ENCODE data around the genes INAFM1, C5AR2, BICRA and CARD8.

DNA sequence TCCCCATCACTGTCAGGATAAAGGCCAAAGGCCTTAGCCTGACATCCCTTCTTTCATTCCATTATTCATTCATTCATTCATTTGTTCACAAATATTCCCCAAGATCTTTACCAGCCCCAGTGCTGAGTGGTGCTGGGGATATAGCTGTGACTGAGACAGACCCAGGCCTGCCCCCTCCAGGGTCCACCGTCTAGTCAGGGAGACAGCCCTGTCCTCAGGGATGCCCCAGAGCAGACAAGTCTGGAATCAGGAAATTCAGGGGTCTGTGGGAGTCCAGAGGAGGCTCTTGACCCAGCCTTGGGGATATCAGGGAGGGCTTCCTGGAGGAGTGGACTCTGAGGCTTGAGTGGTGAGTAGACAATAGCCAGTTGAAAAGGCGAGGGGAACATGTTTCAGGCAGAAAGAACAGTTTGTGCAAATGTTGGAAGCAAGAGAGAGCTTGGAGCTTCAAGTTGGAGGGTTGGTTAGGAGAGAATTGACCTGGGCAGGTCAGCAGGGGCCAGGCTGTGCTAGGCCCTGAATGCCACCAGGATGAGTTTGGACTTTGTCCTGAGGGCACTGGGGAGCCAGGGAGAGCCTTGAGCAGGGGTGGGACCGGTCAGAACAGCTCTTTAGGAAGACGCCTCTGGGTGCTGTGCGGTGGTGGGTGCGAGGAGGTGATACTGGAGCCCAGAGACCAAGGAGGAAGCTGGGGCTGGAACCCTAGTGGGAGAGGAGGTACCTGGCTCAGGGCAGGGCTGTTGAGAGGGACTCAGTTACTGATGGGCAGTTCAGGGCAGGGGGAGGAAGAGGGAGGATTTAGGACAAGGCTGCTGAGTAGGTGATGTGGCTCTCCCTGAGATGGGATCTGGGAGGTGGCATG is 2.7 kb downstream of the CCDC9 start:
- RAMPAGE, long total RNA: no peak
- RRBS: no CpG with 5 or more reads among the region's 6 CpGs

DNA sequence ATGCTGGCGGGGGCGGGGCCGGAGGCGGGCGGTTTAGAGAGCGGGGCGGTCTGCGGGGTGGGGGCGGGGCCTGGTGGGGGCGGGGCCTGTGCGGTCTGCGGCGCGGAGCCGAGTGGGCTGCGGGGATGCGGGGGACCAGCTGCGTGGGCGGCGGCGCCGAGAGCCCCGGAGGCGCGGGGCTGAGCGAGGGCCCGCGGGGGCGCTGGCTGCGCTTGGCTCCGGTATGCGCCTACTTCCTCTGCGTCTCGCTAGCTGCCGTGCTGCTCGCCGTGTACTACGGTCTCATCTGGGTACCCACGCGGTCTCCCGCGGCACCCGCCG is at the start of gene INAFM1:
TSS of gene INAFM1 (plus strand) at position 91 of the 321 bp plus-strand sequence.
- RAMPAGE, long total RNA: no peak
- RRBS: 1% methylated on average over 18 of the region's 44 CpGs

- RAMPAGE, long total RNA: no peak
- RRBS: 83% methylated on average over 2 of the region's 12 CpGs
Observed at GRCh38 chr19:47323056-47323440, 8.9 kb upstream of the C5AR2 start.

DNA sequence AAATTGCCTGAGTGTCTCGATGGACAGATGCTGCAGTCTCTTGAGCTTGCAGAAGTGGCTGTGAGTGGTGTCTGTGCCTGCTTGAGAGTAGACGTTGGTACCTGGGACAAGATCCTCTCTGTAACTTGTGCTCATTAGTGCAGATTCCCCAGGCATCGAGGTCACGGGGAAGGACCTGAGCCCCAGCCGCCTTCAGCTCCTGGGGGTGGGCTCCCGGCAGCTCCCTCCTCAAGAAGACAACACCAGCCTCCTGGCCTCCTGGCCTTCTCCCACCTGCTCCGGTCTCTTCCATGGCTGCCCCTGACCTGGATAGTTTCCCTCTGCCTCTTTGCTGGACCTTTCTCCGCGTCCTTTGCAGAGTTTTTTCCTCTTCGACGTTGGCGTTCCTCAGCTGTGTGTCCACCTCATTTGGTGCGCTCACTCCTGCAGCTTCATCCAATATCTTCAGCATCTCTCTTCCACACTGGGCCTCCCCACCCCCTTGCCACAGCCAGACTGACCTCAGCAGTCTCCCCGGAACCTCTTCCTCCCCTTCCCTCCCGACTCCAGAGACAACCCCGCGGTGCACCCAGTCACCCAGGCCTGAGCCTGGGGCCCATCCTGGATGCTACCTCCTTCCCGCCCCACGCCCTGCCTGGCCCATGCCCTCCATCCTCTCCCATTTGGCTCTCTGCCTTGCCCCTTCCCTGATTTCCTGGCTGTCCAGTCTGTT is 8.3 kb upstream of the C5AR2 start:
- RAMPAGE, long total RNA: no peak
- RRBS: 60% methylated on average over 2 of the region's 19 CpGs

DNA sequence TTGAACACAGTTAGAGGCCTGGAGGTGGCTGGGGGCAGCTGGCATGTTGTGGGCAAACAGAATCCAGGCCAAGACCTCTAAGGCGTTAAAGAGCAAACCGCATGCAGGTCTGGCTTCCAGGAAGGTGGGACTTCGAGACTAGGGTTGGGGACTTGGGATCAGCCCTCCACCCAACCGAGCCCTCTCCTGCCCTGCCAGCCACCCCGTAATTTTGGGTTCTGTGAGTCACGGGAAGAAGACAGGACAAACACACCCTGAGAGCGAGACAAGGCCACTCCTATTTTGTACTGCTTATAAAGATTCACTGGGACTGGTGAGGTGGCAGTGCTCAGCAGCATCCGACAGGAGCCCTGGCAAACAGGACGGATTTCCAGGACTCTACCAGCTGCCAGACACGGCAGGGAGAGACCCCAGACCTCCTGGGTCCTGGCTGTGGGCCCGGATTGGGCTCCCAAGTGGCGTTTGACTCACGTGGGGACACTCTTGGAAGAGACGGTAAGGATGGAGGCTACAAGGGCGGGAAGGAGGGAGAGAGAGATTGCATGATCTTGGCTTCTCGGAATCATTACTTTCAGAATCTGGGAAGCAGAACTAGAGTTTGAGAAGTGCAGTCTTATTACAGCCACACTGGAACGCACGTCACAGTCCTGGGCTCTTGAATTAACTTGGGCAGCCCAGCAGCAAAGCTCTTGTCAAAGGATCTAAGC is at the start of gene C5AR2:
TSS of gene C5AR2 (plus strand) at position 321 of the 707 bp plus-strand sequence.
- RAMPAGE, long total RNA: no peak
- RRBS: no CpG with 5 or more reads among the region's 18 CpGs

DNA sequence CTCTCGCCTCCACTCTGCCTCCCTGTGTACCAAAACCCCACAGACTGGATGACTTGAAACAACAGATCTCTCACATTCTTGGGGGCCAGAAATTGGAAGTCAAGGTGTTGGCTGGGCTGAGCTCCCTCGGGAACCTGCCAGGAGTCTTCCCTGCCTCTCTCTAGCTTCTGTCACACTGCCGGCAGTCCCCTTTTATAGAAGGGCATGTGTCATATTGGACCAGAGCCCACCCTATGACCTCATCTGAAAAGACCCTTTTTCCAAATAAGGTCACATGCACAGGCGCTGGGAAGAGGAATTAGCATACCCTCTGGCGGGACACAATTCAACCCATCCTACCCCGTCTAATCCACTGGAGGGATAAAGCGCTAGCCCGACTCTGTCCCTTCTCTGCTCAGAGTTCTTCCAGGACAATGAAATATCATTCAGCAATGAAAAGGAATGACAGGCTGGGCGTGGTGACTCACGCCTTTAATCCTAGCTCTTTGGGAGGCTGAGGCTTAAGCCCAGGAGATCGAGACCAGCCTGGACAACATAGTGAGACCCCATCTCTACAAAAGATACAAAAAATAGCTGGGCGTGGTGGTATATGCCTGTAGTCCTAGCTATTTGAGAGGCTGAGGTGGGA is 28.7 kb downstream of the MEIS3 start:
- RAMPAGE, long total RNA: no peak
- RRBS: no CpG with 5 or more reads among the region's 12 CpGs

DNA sequence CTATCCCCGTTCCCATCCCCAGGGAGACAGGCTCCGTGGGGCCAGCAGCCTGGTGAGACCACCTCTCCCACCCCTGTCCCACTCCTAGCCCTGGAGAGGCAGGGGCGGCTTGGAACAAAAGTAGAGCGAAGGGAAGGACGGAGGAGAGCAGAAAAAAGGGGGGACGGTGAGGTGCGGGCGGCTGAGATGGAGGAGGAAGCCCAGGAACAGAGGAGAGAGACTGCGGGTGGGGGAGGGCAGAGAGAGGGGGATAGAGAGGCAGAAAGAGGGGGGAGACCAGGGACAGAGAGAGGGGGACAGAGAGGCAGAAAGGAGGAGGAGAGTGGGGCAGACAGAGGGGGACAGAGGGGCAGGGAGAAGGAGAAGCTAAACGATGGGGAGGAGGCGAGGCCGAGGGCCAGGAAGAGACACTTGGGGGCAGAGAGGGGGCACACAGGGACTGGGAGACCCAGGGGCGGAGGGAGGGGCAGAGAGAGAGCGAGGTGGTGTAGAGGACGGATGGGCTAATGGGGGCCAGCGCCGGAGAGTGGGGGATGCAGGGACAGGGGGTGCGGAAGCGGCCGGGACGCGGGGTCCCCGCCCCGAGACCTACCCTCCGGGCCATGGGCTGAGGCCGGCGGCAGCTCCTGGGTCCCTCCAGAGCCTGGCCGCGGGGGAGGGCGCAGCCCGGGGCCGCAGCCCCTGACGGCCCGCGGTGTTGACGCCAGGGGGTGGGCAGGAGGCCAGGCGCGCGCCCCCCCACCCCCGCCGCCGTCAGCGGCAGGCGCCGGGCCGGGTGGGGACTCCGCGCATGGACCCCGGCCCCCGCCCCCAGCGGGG is 640 bp downstream of the MEIS3 start:
- RAMPAGE, long total RNA: no peak
- RRBS: 1% methylated on average over 14 of the region's 51 CpGs

DNA sequence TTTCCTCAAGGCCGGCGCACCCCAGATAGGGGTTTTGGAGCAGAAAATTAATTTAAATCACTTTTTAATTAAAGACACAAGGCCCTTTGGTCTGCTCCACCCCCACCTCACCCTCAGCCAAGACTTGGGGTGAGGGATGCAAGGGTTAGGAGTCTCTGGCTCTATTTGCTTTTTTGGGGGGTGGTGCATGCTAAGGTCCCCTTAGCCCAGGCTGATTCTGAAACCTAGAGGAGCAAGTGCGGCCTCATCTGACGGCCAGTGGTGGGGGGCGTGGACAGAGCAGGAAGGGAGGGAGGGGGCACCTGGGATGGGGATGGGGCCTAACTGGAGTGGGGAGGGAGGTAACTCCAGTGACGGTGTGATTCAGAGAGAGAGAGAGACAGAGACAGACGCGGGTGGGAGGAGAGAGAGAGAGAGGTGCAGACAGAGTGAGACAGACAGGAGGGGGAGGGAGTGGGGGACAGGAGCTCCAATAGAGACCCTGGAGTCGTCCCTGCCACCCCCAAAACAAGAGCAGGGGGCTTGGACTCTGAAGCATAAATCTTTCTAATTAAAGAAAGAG is 911 bp upstream of the MEIS3 start:
- RAMPAGE, long total RNA: no peak
- RRBS: 6% methylated on average over 1 of the region's 9 CpGs

- RAMPAGE, long total RNA: no peak
- RRBS: no CpG with 5 or more reads among the region's 6 CpGs
Observed at GRCh38 chr19:47484895-47485135, 796 bp upstream of the KPTN start.

DNA sequence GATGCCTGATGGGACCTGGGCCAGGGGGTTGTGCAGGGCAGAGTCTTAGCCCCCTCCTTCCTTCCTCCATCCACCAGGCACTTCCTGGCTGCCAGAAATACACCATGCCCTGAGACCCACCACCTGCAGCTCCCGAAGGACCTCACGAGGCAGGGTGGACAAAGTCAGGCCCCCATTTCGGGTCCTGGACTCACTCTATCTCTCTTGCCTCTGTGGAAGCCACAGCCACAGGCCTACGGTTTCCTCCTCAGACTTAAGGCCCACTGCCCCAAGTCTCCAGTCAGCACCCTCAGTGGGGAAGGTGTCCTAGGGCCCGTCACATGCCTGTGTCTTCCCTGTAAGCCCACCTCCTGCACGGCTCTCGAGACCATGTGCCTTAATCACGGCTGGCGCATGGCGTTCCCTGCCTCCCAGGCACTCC is 7.5 kb downstream of the NAPA start:
- RAMPAGE, long total RNA: no peak
- RRBS: no CpG with 5 or more reads among the region's 10 CpGs

GRCh38 chr19:47539791-47540385 is 25.0 kb upstream of the NAPA start:
- RAMPAGE, long total RNA: no peak
- RRBS: no CpG with 5 or more reads among the region's 12 CpGs

DNA sequence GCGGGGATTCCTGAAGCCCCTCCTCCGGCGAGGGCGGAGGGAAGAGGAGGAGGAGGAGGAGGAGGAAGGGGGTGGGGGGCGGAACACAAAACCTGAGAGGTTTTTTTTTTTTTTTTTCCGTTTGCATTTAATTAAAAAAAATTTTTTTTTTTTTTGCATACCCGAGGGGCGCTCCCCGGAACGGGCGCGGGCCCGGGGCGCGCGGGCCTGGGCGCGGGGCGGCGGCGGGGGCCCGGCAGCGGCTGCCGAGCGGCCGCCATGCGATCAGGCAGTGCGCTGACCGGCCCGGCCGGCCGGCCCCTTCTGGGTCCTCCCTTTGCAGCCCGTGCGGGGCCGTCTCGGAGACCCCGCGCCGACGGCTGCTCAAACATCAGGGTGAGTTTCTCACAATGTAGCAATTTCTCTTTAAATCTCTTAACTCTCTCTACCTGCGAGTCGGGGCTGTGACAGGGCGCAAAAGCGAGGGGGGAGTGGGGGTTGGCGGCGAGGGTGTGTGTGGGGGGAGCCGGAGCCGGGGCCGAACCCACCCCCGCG is at the start of gene BICRA:
TSS of gene BICRA (plus strand) at position 341 of the 534 bp plus-strand sequence.
- RAMPAGE, long total RNA: no peak
- RRBS: 3% methylated on average over 21 of the region's 51 CpGs

- RAMPAGE, long total RNA: no peak
- RRBS: no CpG with 5 or more reads among the region's 15 CpGs
Observed at GRCh38 chr19:47626152-47626888, 17.4 kb downstream of the BICRA start.

- RAMPAGE, long total RNA: no peak
- RRBS: 77% methylated on average over 10 of the region's 51 CpGs
Observed at GRCh38 chr19:47725578-47726611, 12.7 kb downstream of the EHD2 start.

DNA sequence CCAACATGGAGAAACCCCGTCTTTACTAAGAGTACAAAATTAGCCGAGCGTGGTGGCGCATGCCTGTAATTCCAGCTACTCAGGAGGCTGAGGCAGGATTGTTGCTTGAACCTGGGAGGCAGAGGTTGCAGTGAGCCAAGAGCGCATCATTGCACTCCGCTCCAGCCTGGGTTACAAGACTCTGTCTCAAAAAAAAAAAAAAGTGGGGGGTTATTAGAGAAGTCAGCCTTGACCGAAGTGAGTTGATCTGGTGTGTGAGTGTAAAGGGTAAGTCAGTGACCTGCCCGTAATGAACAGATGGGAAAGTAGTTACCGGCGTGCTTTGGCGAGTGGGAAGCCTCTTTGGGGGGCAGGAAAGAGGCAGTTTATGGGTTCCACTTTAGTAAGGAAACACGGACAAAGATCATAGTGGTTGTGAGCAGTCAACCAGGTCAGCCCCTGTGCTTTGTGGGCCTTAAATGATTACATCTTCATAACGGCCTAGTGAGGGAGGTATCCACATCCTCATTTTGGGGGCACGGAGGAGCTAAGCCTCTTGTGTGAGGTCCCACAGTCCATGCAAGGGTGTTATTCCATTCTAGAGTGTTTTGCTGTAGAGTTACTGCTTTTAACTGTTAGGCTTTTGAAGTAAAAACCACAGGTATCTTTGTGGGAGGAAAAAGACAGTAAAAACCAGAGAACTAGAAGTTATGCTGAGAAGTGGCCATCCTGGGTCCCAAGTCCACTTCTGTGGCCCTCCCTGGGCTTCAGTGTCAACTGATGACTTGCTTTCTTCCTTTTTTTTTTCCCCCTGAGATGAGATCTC is 3.8 kb downstream of the NOP53 start:
- RAMPAGE, long total RNA: no peak
- RRBS: no CpG with 5 or more reads among the region's 14 CpGs

DNA sequence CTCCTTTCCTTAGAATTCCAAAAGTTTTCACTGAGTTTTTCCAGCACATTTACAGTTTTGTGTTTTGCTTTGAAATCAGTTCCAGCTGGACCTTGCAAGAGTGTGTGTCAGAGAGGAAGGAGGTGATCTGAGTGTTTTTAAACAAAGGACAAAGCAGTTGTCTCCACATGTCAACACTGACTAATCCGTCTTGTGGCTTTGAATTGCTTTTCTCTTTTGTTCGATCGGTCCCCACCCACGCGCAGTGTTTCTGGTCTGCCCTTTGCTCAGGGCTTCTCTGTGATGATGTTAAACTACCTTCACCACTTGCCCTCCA is 13.2 kb upstream of the PLA2G4C start:
- RAMPAGE, long total RNA: no peak
- RRBS: no CpG with 5 or more reads among the region's 5 CpGs

DNA sequence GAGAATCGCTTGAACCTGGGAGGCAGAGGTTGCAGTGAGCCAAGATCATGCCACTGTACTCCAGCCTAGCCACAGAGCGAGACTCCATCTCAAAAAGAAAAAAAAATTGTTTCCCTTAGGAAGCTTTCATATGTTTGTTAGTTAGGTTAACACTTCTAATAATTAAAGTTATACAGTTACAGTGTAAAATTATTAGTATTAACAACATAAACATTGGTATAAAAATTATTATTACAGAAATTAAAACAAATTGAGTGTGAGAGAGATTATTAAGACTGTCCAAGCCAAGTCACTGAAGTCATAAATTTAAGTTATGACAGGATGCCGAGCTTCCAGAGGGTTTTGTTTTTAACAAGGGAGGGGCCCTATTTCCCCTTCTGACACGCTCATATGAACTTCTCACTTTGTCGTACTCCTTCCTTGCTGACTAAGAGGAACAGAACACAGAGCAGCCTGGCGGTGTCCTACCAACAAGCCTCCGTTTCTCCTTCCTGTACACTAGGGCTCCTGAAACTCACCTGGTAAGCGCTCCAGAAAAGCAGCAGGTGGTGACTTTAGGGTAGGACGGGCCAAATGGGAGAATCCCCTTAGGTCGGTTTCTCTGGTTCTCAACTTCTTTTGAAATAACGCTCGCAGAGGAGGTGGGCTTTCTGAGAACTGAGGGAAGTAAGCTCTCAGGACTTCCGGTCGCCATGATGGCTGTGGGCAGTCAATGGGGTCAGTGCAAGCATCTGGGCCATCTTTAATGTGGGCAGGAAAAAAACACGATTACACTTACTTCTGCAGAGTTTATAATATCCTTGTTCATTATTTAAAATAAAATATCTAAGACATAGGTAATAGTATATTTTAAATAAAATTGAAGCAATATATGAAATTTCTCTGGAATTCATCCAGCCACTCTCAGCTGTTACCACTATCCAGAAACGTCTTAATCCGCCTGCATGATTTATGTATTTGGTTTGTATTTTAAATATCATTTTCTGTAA is at the start of gene CARD8:
TSS of gene CARD8 (minus strand) at position 639 of the 989 bp plus-strand sequence.
- RAMPAGE, long total RNA: start-site peak on the minus strand centred at position 611 of the sequence, 63 bp wide, 121 and 26 reads in 2 replicates
- RRBS: no CpG with 5 or more reads among the region's 17 CpGs

- RAMPAGE, long total RNA: no peak
- RRBS: no CpG with 5 or more reads among the region's 5 CpGs
Observed at GRCh38 chr19:48256818-48257213, 1.1 kb upstream of the CARD8 start.

- RAMPAGE, long total RNA: no peak
- RRBS: 2% methylated on average over 10 of the region's 24 CpGs
Observed at GRCh38 chr19:48291208-48291600, 21.3 kb downstream of the ZNF114 start.

DNA sequence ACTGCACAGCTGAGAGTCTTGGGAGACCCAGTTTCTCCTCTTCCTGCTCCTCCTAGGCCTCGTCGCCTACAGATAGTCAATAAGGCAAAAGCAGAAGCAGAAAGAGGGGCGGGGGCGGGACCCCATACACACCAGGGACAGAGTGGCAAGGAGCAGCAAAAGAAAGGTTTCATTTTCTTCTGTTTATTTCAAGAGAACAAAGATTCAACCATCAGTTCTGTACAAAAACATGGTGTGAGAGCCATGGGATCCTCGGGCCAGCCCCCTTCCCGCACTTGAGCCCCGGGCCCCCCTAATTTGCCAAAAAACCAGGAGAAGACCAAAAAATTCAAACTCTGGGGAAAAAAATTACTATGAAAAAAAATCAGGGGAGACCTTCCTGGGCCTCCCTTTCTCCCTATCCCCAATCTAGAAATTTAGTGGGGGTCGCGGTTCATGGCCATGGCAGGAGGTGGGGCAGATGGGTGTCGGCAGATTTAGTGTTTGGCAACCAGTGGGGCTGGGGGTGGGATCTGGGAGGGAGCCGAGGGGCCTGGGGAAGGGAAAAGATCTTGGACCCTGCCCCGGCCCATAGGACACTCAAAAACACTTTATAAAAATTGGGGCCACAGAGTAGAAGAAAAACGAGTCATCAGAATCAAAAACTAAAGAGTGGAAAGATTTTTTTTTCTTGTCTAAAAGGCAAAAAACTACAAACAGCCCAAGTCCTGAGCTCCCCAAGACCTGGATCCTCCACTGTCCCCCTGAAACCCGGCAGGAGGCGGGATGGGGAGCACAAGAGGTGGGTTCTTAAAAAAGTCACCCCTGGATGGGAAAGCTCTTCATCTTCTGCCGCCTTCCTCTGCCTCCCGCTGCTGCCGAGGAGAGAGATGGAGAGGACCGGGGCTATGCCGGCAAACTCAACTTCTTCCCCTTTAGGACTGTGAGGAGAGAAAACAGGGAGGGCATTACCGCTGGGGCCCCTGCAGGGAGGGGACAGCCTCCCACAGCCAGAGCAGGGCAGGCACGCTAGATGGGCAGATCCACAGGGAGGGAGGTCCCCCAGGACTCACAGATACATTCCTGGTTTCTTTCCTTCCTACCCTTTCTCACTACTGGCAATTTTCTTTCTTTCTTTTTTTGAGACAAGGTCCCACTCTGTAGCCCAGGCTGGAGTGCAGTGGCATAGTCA is 8.6 kb downstream of the KDELR1 start:
- RAMPAGE, long total RNA: no peak
- RRBS: no CpG with 5 or more reads among the region's 22 CpGs